Choroid plexus epithelial cell (primary cell): ENCODE measurements around a stretch of chr19.

- RRBS: no CpG with 5 or more reads among the region's 7 CpGs
Observed at GRCh38 chr19:16112460-16113114, 898 bp downstream of the RAB8A start.

DNA sequence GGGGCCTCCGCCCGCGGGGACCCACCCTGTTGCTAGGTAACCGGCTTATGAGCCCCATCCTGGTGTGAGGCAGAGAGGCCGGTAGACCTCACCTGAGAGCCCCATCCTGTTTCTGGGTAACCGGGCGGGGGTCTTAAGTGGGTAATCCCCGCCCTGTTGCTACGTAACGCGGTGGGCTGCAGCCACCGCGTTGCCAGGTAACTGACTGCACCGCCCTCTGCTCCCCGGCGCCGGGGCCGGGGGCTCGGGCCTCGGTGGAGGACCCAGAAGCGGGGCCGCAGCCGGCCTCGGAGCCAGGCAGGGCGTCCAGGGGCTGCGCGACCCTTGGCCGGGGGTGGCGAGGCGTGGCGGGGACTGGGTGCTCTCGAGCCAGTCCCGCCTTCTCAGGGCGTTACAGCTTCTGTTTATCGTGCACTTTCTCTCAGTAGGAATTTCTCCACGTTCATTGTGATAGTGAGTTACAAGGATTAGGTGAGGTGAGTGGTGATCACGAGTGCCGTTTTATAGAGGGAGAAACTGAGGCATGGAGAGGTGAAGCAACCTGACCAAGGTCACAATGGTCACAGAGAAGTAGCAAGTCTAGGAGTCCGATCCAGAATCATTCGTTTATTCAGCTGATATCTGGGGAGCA lies 516 bp downstream of the AP1M1 start:
- RRBS: 1% methylated on average over 20 of the region's 40 CpGs

GRCh38 chr19:16331140-16331566 lies 6.5 kb downstream of the KLF2 start:
- RRBS: no CpG with 5 or more reads among the region's 6 CpGs

- RRBS: no CpG with 5 or more reads among the region's 15 CpGs
Observed at GRCh38 chr19:16384330-16384818, 59.7 kb downstream of the KLF2 start.

DNA sequence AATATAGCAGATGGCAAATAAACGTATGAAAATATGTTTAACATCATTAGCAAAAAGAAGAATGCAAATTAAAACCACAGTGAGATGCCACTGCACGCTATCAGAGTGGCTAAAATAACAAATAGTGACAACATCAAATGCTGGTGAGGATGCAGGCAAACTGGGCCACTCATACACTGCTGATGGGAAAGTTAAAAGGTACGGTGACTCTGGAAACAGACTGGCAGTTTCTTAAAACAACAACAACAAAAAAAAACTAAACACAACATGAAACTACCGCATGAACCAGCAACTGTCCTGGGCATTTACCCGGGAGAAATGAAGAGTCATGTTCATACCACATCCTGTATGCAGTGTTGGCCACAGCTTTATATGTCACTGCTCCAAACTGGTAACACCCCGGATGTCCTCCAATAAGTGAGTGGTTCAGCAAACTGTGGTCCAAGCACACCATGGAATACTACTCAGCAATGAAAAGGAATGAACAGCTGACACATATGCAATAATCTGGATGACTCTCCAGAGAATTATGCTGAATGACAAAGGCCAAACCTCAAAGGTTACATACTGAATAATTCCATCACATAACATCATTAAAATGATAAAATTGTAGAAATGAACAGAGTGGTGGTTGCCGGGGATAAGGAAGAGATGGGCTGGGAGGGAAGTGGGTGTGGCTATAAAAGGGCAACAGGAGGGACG lies 22.3 kb downstream of the EPS15L1 start:
- RRBS: 73% methylated on average over 2 of the region's 8 CpGs

- RRBS: 92% methylated on average over 4 of the region's 32 CpGs
Observed at GRCh38 chr19:16522732-16523622, 19.3 kb downstream of the CHERP start.

- RRBS: no CpG with 5 or more reads among the region's 9 CpGs
Observed at GRCh38 chr19:16531566-16531805, 10.8 kb downstream of the CHERP start.

DNA sequence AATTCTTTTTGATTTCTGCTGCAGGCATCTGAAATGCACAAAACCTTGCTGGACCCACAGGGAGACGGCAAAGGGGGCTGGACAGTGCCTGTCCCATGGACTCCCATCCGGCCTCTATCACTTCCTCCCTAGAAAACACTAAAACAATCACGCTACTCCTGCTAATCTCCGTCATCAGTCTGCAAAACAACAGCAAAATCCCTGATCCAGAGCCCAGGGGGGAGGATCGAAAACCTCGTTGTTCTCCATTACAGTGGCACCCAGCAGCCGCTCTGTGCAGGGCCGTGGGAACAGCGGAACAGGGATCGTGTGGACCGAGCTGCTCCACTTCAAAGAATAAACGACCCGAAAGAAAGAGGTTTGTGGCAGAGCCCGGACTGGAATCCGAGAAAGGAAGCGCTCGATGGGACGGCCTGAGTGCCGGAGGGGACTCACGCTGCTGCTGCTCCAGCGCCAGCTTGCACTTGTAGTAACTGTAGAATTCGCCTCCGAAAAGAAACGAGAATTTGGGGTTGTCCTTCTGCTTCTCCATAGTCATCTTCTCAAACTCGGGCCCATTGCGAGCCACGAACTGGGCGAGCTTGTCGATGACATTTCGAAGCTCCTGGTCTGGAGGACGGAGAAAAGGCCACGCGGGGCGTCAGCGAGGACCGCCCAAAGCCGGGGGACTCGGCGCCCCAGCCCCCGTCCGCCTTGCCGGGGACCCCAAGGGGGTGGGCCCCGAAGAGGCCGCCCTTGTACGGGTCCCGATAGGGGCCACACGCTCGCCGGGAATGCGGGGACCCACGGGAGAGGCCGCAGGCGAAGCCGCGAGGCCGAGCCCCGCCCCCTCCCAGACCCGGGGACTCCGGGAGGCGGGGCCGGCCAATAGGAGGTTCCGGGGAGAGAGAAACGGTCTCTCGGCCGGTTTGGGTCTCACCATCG lies 540 bp downstream of the CHERP start:
- RRBS: 1% methylated on average over 23 of the region's 66 CpGs

DNA sequence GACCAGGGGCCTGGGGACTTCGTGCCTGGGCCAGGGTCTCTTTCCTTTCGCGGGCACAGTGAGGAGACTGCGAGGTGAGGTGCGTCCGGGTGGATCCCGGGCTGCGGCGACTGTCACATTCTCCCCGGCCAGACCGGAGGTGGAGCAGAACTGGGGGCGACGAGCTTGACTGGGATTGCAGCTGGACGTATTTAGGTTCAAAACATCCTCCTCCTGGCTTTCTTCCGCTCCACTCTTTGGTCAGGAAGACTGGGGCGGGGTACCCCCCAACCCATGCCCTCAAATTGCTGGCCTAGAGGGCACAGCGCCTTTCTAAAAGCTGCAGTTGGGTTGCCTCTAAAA lies 502 bp upstream of the CHERP start:
- RRBS: under 1% methylated on average over 4 of the region's 17 CpGs

- RRBS: no CpG with 5 or more reads among the region's 6 CpGs
Observed at GRCh38 chr19:16543720-16544069, 1.5 kb upstream of the CHERP start.

GRCh38 chr19:16571051-16572255 lies 762 bp downstream of the SLC35E1 start:
- RRBS: 2% methylated on average over 8 of the region's 78 CpGs

GRCh38 chr19:16585165-16585597 lies 13.0 kb upstream of the SLC35E1 start:
- RRBS: no CpG with 5 or more reads among the region's 8 CpGs

DNA sequence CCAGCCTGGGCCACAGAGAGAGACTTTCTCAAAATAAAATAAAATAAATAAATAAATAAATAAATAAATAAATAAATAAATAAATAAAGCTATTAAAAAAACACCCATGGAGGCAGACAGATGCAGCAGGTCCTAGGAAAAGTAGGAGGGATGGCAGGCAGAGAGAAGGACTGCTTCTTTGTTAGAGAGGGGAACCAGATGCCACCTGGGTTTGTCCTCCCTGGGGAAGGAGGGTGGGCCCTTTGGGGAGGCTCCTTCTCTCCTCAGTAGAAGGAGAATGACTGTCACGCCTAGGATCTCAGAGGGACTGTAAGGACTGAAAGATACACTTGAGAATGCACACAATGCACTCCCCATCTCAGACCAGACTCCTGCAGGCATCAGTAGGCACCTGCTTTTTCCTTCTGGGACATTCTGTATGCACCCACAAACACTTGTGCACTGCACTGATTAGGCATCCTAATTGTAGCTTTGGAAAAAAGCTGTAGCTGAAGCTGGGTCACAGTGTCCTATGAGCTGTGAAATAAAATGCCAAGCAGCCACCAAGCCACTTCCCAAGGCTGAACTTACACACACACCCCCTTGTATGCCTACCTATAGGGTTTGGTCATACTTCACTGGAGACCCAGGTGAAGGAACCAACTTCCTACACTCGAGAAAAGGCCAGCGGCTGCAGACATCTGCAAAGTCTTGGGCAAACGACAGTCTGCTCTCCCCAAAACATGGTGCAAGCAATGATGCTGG lies 19.0 kb upstream of the SLC35E1 start:
- RRBS: no CpG with 5 or more reads among the region's 4 CpGs

- RRBS: 35% methylated on average over 3 of the region's 20 CpGs
Observed at GRCh38 chr19:16889363-16889861, 613 bp downstream of the F2RL3 start.

GRCh38 chr19:16894159-16894582 lies 5.4 kb downstream of the F2RL3 start:
- RRBS: no CpG with 5 or more reads among the region's 8 CpGs

DNA sequence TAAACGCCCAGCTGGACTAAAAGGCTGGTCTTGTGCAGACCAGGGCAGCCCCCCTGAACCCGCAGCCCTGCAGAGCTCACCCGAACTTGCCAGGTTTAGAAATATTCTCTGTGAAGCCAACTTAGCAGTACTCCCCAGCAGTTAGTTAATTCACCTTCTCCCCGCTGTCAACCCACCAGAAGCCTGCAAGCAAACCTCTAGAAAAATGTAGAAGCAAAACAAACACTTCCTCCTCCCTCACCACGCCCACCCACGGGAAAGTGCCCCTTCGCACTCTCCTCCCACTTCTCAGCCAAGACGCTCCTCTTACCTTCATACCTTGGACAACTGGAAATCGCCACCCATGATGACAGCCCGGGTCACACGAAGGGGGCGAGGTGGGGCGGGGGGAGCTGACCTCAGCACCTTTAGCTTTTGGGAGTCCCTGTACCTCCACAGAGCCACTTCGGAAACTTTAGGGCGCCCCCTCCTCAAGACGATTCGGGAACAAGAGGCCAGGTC lies 626 bp downstream of the CPAMD8 start:
- RRBS: no CpG with 5 or more reads among the region's 17 CpGs

DNA sequence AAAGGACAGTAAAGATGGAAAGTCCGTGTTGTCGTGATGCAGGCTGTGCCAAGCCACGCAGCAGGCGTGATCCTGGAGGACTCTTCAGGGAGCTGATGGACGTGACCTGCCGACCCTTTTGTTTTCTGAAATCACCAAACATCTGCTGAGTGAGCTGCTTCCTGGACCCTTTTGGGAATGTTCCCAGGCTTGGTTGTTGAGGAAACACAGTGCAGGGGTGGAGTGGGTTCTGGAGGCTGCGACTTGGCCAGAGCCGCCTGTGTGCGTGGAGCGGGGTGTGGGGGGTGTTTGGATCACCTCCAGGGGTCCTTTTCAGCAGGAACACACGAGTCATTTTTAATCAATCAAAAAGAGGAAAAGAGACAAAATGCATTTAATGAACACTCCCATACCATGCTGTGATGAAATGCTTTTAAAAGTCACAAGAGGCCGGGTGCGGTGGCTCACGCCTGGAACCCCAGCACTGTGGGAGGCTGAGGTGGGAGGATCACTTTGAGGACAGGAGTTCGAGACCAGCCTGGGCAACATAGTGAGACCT lies 15.5 kb upstream of the CPAMD8 start:
- RRBS: no CpG with 5 or more reads among the region's 15 CpGs

DNA sequence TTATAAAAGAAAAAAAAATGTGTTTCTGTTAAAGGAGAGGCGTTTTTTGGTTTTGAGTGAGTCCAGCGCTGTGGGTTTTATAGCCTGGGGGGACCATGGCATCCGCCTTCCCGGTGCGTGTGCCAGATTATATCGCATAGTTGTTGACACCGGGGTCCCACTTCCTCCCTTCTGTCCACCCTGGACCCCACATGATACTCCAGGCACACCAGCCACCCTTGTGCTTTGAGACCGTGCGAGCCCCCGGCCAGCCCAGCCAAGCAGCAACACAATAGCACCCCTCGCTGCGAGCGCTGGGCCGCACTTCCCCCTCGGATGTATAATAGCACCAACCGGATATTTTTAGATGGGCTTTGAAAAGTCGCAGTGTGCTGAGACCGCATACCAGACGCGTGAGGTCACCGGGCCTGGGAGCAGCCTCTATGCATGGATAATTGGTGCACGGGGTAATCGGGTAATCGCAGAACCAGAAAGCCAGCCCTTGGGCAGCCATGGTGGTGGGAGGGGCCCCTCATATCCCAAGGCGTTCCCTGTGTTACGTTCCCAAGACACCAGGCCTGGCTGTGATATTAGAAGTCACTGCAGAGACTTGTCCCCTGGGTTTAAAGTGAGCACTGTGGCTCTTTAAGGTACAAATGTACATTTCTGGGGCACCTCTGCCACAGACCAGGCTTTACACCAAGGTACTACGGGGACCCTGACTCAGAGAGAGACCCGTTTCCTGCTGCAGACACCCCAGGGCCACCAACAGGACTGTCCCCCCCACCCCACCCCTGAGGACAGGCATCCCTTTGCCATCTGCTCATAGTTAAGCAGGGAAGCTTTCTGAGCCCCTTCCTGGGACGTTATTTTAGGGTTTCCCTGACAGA lies 59.9 kb downstream of the MYO9B start:
- RRBS: 2% methylated on average over 14 of the region's 29 CpGs

GRCh38 chr19:17153961-17154600 lies 61.1 kb upstream of the USE1 start:
- RRBS: no CpG with 5 or more reads among the region's 16 CpGs

DNA sequence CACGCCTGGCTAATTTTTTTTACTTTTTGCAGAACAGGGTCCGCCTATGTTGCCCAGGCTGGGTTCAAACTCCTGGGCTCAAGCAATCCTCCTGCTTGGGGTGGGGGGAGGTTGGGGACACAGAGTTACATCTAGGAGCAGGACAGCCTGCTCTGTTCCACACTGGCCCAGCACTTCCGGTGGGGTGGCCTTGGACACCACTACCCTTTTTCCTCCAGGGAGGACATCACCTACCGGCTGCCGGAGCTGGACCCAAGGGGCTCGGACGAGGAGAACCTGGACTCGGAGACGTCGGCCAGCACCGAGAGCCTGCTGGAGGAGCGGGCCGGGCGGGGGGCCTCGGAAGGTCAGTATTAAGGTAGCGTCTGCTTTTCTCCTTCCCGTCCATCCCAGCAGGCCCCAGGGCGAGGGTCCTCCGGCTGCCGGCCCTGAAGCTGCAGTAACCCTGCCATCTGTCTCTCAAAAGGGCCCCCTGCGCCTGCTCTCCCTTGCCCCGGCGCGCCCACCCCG lies 3.7 kb upstream of the USE1 start:
- RRBS: 88% methylated on average over 9 of the region's 25 CpGs